LNCaP clone FGC (cell line): ENCODE results near the genes ABCB6 and ACSL3.

GRCh38 chr2:219118490-219118929 is 42.1 kb downstream of the NHEJ1 start:
- RRBS, 2 experiments: no CpG with 5 or more reads among the region's 13 CpGs

DNA sequence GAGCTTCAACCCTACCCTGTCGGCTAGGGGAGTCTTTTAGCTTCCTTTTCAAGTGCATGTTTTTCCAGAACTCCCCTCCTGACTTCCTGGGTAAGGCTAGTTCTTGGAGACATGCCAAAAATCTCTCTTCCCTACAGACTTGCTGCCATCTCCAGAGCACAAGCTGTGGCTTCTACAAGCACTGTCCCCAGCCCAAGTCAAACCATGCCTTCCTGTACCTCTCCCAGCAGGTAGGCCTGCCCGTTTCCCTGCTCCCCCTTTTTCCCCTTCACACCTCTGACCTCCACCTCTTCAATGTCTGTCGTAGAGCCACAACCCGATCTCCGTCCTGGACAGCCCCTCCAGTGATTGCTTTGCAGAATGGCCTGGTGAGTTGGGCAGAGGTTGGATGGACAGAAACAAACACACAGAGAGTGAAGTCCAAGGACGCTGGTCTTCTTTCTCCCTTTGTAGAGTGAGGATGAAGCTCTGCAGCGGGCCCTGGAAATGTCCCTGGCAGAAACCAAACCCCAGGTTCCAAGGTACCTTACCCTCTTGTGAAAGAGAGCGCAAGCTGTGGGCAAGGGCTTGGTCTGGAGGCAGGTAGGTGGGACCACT is 1.6 kb downstream of the ZFAND2B start:
- RRBS, 2 experiments: no CpG with 5 or more reads among the region's 8 CpGs

DNA sequence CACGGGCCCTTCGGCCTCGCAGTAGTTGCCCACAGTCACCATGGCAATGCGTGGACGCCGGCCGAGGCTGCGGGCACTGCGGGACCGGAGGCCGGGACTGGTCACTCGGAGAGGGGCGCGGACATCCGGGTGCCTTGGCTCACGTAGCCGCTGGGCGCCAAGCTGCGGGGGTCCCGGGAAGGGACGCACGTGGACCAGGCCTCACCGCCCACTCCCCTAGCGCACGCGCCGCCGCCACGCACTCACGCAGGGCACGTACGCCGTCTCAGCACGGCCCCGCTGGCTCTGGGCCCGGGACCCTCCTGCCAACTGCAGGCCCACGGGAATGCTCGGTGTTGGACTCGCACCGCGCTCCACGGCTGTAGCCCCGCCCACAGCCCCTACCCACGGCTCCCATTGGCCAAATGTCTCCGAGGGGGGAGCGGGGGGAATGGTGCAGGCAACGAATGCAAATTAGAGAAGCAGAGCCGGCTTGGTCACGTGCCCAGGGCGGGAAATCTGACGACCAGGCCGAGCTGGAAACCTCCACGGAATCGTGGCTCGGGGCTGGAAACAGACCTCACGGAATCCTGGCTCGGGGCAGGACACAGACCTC is at the start of gene ABCB6:
Gene ABCB6, minus strand, starts transcription at position 327 of the 595 bp plus-strand sequence.
- RRBS, 2 experiments: under 1 to 1% methylated on average over 15 to 17 of the region's 57 CpGs

- RRBS, 2 experiments: no CpG with 5 or more reads among the region's 10 CpGs
Measured at GRCh38 chr2:219246599-219247030, 1.3 kb downstream of the STK16 start.

DNA sequence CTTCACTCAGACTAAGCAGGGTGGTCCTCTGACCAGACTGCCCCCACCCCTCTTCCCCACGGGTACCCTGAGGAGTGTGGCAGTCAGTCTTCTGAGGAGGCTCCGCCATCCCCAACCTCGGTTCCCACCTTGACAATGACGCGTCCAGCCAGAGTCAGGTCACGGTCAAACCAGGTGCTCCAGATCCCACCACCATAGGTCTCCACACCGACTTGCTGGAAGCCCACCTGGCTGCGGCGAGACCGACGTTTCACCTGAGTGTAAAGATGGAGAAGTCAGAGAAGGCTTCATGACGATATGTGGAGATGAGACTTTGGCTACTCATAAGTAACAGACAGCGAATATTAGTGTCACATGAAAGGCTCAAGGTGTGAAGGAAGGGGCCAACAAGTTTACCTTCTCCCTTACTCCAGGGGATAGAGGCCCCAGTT is 1.5 kb downstream of the DNPEP start:
- RRBS, 2 experiments: no CpG with 5 or more reads among the region's 13 CpGs

DNA sequence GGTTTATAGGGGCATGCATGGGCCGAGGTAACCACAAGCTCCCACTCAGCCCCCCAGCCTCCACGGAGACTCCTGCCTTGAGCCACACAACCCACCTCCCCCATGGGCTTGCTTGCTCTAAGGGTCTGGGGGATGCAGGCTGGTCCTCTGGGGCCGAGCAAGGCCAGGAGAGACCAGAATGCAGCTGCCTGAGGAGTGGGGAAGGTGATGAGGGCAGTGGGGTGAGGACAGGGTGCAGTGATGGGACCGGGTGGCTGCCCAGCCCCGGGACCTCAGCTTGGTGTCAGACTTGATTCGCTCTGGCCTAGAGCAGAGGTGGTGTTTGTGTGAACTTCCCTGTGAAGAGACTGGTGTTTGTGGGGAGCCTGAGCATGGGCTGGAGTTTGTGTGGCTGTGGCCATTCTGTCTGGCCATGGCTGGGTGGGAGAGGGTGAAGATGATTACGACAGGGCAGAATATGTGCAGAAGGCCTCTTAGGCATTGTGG is 10.7 kb downstream of the OBSL1 start:
- RRBS, 2 experiments: no CpG with 5 or more reads among the region's 7 CpGs

DNA sequence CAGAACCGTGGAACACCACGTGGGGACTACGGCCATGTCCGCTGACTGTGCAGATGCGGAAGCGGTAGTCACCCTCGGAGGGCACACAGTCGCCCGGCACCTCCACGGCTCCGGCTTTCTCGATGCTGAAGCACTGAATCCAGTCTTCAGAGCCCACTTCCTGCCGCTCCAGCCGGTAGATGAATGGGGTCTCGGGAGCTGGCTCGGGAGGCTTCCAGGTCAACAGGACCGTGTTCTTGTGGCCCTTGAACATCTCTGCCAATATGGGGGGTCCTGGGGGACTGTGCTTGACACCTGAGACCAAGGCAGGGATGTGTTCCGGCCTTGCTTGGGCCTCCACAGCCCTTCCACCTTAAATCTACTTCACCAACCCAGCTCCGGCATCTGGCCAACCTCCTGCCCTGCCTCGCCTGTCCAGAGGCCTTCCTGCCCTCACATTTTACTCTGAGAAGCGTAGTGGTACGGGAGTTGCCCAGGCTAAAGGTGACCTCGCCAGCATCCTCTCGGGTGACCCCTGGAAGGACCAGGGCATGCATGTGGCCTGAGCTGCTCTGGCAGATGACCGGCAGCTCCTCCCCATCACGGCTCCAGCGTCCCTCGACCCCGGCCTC is 4.0 kb downstream of the OBSL1 start:
- RRBS, 2 experiments: 46 to 68% methylated on average over 11 of the region's 29 CpGs

- RRBS, 2 experiments: 40 to 74% methylated on average over 9 of the region's 32 CpGs
Measured at GRCh38 chr2:219567893-219568628, 3.3 kb downstream of the OBSL1 start.

GRCh38 chr2:219630101-219630944 is 2.9 kb downstream of the SLC4A3 start:
- RRBS, 2 experiments: no CpG with 5 or more reads among the region's 21 CpGs

GRCh38 chr2:219642417-219643060 is 15.1 kb downstream of the SLC4A3 start:
- RRBS, 2 experiments: 1 to 2% methylated on average over 5 of the region's 25 CpGs

- RRBS, 2 experiments: no CpG with 5 or more reads among the region's 1 CpG
Measured at GRCh38 chr2:219713052-219713578, 85.7 kb downstream of the SLC4A3 start.

GRCh38 chr2:221322750-221323004 is 249.4 kb downstream of the EPHA4 start:
- RRBS, 2 experiments: no CpG with 5 or more reads among the region's 3 CpGs

DNA sequence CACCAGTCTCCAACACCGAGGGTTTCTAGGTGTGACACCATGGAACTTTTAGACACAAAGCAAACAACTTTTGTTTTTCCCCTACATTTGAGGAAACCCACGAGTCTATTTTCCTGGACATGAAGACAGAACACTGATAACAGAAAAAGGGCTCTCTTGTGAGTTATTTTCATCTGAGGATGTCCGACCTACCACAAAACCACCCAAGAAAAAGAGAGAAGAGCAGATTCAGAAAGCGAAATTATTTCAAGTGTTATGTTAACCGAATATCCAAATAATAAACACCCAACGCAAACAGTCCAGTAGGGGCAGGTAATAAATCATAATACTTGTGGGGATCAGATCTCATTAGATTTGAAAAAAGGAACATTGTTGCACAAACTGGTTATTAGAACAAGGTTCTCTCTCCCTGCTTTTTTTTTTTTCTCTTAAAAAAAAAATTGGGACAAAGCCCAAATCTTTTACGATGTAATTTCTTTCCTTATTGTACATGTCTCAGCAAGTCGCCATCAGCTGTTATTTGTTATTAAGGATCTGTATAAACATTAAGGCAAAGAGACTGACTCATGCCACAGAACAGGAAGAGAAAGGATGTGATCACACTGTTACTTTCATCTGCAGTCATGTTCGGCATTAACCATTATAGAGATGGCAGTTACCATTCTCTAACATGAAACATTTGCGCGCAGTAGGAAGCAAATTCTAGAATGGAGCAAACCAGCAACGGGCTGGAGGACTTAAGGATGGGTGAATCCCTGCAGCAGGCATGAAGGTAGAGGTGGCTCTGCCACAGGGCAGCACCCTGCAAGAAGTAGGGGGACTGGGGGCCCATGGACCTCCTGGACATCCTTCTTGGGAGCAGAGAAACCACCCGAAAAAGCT is 42.1 kb downstream of the EPHA4 start:
- RRBS, 2 experiments: no CpG with 5 or more reads among the region's 13 CpGs

GRCh38 chr2:222155397-222155928 is 143.3 kb downstream of the PAX3 start:
- RRBS, 2 experiments: no CpG with 5 or more reads among the region's 13 CpGs

DNA sequence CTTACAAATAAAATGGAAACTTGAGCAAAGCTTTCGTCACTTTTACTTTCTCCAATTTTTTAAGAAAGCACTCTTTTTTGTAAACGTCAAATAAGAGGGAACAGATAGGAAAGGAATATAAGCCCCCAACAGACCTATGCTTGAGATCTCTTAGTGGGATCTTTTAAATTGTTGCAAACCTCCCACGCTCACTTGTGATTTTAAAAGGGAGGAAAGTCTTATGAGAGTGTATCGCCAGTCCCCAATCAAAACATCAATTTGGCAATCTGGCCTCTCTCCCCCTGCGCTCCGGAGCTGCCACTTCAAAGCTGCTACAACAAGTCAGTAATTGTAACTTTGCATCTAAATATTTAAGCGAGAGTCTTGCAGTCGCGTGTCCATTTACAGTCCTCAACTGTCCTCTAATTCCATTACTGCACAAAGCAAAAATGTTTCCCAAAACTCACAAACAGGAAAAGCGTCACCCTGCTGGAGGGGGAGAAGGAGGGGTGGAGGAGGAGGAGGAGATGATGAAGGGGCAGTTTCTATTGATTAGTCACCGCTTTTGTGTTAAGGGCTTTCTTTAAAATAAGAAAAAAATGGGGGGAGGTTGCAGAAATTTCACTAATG is 8.4 kb downstream of the PAX3 start:
- RRBS, 2 experiments: no CpG with 5 or more reads among the region's 11 CpGs

- RRBS, 2 experiments: no CpG with 5 or more reads among the region's 7 CpGs
Measured at GRCh38 chr2:222462874-222463407, 38.6 kb downstream of the SGPP2 start.

GRCh38 chr2:222652900-222653377 is 3.0 kb downstream of the FARSB start:
- RRBS, 2 experiments: no CpG with 5 or more reads among the region's 4 CpGs

- RRBS, 2 experiments: under 1 to 3% methylated on average over 4 of the region's 23 CpGs
Measured at GRCh38 chr2:222655334-222655857, 496 bp downstream of the FARSB start.

DNA sequence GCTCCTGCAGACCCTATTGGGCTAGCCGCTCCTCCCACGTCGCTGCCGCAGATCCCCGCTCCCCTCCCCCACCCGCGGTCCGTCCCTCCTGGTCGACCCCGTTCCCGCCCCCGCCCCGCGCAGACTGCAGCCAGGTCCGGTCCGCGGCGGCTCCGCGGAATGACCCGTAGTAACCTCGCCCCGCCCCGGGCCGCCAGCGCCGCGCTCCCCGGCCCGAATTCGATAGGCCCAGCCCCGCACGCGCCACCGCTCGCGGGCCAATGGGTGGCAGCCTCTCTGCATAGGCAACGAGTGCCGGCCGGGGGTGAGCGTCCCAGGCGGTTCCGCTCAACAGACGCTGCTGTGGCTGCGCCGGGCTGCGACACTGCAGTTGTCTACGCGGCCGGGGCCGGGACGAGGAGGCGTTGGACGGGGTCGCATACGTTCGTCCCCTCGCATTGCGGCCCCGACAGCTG is at the start of gene ACSL3:
Gene ACSL3, plus strand, starts transcription at position 333 of the 455 bp plus-strand sequence.
- RRBS, 2 experiments: under 1 to 1% methylated on average over 34 of the region's 60 CpGs

GRCh38 chr2:222912481-222913342 is 51.9 kb downstream of the ACSL3 start:
- RRBS, 2 experiments: no CpG with 5 or more reads among the region's 7 CpGs